Aorta (tissue), 1 donor: ENCODE data around the genes ARHGAP24 and NAP1L5.

GRCh38 chr4:85474589-85475926 is at the start of gene ARHGAP24:
TSS of gene ARHGAP24 (plus strand) at chr4:85475150.
- PRO-cap = bidirectional peak, plus-strand start at chr4:85475403, minus-strand start at chr4:85475392

GRCh38 chr4:85498218-85498762 is 23.3 kb downstream of the ARHGAP24 start:
- PRO-cap = unidirectional peak, plus-strand start at chr4:85498625

DNA sequence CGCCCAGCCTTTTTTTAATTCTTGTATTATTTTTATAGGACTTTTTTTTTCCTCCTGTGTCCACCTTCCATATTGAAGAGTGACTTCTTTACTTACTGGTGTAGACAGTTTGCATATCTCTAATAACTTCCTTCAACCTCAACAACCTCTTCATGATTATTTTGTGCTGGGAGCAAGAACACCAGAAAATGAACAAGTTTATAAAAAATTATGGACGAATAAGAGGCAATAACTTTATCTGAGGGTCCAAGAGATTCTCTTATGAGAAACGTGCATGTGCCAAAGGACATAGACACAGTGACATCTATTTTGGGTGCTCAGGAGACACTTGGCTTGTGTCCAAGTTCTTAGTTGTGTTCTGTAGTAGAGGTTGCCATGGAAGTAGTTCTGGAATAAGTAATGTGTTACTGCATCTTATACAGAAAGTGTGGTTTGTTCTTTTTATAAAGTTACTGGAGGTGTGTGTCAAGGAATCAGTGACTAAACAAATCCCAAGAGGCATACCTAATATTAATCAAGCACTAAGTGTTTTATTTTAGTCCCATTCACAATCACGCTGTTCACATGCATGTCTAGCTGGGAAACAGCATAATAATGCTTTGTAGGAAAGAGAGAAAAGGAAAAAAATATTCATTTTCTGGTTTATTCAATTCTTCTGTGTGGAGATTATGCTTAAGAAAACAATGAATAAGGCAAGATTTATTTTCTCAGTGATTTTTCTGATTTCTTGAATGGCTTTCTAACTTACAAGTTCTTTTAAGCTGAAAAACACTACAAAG is 305.7 kb downstream of the ARHGAP24 start:
- PRO-cap = unidirectional peak, minus-strand start at position 389 of the sequence

DNA sequence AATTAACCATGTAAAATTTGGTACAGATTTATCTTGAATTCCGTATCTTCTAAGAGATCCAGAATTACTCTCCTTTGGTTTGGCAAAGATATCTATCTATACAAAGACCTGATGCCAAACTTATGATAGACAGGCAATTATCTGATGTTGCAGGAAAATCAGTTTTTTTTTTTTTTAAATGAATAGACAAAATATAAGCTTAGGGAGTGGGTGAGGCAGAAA is 389.4 kb downstream of the ARHGAP24 start:
- PRO-cap = no peak

DNA sequence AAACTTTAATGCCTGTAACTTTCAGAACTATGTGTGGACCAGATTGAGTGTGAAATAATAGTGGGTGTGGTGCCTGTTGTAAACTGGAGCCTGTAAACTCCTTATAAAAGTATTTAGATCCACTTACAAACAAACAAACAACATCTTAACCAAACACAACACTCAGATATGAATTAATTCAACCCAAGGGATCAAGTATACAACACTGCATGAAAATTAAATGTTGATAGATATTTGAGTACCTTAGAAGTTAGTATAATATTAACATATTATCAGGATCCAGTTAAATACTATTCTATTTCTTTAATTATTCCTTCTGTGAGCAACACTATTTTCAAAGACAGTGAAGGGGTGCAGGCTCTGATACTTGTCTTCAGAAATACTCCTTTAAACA is 437.5 kb downstream of the MAPK10 start:
- PRO-cap = unidirectional peak, minus-strand start at position 175 of the sequence

DNA sequence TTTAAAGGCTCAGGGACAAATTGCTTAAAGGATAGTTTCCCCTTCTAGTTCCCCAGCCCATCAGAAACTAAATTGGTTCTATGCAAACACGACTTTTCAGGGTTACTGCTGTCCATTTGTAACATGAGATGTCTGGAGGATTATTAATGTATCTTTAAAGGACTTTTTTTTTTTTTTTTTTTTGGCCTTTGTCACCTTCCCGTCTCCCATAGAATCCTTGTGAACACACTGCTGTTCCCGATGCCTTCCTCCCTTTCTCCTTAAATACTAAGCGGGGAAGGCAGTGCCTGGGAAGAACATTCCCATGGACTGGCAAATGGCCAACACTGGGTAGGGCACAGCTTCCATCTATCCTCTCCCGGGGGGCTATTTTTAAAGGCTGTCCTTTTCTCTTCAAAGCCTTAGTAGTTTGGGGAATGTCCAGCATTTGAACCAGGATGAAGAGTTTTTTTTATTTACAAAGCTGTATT is 427.5 kb downstream of the MAPK10 start:
- PRO-cap = no peak

GRCh38 chr4:86032588-86033074 is 327.2 kb downstream of the MAPK10 start:
- PRO-cap = no peak

- PRO-cap = unidirectional peak, plus-strand start at chr4:86452725
These were observed 92.5 kb upstream of the MAPK10 start for GRCh38 chr4:86452304-86452869.

GRCh38 chr4:86586009-86586627 is 8.0 kb upstream of the PTPN13 start:
- PRO-cap = no peak

GRCh38 chr4:86927940-86928328 is 6.9 kb upstream of the AFF1 start:
- PRO-cap = no peak

DNA sequence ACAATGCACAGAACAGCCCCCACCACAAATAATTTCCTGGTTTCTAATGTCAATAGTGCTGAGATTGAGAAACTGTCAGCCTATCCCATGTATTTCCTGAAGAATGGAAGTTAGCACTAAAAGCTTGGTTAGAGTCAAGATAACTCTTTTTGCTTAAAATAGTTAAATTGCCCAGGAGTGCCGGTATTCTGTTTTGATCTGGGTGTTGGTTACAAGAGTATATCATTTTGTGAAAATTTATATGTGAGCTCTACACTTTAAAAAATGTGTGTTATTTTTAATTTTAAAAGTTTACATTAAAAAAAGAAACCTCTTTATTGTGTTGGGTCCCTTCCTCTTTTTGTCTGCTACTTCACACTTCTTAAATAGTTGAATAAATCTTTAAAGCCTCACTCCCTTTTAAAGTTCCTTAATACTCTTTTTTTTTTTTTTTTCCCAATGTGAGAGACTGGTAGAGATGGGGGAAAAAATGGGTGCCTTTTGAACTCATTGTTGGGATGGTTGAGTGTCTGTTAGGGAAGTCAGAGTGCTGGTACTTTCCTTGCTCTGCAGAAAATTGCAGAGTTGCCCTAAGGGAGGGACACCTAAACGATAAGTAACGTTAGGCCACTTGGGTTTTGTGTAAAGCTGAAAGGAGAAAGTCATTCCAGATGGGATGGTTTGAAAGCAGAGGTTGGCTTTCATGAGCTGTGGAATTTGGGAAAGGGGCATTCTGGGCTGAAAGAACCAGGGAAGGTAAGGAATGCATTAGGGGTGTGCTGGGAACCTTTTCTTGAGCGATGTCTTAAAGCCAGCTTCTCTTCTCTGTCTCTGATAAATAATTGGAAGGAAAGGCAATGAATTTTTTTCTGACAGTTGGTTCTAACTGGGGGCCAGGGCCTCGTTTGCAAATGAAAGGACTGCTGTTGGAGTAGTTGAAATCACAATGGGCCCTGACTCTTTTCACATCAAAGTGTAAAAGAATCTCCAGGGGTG is 24.6 kb downstream of the AFF1 start:
- PRO-cap = no peak

- PRO-cap = no peak
These were observed 33.5 kb downstream of the AFF1 start for GRCh38 chr4:86968233-86968856.

GRCh38 chr4:87391648-87391979 is 626 bp upstream of the HSD17B11 start:
- PRO-cap = no peak

- PRO-cap = no peak
These were observed 8.8 kb downstream of the SPARCL1 start for GRCh38 chr4:87520133-87520991.

GRCh38 chr4:87819273-87820115 is 13.3 kb upstream of the MEPE start:
- PRO-cap = no peak

DNA sequence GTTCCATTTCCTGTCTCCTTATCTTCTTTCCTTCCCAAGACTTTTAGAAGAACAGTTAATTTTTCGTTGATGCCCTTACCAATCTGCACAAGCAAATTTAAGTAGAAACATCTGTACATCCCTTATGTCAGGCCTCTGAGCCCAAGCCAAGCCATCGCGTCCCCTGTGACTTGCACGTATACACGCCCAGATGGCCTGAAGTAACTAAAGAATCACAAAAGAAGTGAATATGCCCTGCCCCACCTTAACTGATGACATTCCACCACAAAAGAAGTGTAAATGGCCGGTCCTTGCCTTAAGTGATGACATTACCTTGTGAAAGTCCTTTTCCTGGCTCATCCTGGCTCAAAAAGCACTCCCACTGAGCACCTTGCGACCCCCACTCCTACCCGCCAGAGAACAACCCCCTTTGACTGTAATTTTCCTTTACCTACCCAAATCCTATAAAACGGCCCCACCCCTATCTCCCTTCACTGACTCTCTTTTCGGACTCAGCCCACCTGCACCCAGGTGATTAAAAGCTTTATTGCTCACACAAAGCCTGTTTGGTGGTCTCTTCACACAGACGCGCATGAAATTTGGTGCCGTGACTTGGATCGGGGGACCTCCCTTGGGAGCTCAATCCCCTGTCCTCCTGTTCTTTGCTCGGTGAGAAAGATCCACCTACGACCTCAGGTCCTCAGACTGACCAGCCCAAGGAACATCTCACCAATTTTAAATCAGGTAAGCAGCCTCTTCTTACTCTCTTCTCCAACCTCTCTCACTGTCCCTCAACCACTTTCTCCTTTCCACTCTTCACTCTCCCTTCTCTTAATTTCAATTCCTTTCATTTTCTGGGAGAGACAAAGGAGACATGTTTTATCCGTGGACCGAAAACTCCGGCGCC is 53.6 kb upstream of the SPP1 start:
- PRO-cap = no peak

GRCh38 chr4:87973518-87973891 is 2.0 kb upstream of the SPP1 start:
- PRO-cap = no peak

DNA sequence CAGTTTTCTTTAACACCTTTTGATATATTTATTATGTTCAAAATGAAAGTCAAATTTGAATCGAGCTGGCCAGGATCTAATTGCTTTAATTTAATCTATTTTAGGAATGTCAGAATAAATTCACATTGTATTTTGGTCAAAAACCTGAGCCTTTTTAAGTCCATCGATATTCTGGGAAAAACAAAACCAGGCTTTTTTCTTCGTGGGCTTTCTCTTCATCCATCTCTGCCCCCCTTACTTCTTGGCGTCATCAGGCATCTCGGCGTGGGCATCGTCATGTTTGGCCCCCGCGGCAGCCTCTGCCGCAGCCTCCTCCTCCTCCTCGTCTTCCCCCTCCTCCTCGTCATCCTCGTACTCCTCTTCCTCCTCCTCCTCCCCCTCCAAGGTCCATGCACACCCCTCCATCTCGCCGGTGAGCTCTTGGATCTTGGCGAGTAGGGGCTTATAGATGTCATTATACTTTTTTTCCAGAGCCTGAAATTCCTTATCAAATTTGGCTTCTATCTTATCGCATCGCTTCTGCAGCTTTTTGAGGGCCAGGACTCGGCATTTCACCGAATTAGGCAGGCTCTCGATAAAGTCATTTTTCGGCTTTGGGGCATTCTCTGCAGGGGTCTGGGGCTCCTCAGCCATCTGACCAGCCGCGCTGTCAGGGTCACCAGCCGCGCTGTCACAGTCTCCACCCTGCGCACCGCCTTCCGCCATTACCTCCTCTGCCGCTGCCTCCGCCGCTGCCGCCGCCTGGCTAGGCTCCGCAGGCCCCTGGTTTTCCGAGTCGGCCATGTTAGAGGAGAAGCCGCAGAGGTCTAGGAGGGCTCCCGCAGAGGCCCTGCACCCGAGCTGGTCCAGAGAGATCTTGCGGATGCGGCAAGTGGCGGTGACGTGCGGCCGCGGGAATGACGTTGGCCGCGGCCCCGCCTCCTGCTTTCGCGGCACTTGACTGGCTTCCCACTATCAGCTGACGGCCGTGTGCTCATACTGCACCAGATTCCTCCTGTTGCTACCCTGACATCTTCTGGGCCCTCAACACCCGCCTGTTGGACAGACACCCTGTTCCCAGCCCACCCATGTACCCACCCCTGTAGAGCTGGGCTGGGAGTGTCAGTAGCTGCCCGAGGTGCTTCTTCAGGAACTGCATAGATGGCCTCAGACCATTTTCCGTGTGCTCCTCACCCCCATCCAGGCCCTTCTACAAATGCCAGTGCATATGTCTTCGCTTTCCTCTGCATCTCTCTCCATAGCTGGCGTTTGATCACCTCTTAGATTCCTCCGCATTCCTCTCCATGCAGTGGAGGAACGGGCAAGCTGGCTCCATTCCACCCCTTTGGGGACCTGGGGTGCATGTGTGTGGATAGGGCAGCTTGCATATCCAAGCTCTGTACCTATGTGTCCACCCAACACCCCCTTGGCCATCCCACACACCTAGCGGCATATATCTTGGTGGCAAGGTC is at the start of gene NAP1L5:
Gene NAP1L5, minus strand, starts transcription at position 858 of the 1,451 bp plus-strand sequence.
- PRO-cap = bidirectional peak, plus-strand start at position 986 of the sequence, minus-strand start at position 898 of the sequence

DNA sequence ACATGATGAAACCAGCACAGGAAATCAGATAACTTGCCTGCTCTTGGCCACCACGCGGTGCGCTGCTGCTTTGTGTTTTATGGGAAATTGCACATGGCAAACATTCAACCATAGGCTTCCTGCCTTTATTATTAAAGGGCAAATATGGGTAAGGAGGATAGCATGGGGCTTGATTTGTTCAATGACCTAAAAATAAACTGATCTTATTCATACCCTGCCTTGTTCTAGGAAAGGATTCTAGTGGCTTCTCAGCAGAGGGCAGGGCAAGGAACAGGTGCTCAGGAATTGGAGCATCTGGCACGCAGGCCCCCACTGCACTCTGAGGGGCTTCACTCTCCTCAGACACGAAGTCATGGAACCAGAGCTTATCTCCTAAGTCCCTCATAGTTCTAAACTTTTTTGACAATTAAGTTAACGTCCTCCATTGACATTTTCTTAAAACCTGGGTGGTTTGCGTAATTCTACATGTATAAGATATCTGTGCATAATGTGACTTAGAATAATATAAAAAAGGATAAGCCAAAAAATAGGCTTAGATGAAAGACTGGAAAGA is 31.8 kb upstream of the NAP1L5 start:
- PRO-cap = no peak

DNA sequence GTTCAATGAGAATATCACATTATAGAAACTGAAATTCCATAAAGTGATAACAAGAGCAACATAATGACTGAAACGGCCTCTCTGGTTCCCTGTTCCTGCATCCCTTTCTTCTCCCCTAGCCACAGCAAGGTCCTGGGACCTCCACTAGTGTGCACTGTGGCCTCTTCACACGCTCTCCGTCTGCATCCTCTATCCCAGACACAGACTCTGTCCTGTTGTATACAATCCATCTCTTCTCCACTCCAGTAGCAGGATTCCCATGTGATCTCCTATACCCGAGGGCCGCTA is 104.9 kb upstream of the NAP1L5 start:
- PRO-cap = no peak